Breast epithelium (tissue), 2 donors: ENCODE measurements around a stretch of chr7.

DNA sequence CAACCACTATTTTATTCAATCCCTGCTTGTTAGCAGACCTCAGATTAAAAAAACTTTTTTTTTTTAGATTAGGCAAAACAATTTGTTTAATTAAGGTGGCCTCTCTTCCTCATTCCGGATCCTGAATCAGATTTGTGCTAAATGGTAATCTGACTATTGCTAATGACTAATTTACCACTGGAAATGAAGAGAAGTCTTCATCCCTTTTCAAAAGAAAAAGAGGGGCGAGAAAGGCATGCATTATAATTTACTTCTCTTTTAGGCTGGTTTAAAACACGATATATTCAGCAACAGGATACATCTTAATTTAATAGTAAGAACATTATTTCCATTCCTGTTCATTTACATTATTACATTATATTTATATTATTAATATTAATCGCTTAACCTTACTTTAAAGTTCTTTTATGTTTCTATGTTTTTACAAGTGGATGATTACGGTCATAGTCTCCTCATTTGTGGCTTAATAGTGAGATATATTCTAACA lies 39.6 kb upstream of the DGKB start:
- PRO-cap, result no peak
- RAMPAGE, long total RNA, 2 experiments, result no peak in any of the 2 experiments

- PRO-cap, result no peak
- RAMPAGE, long total RNA, 2 experiments, result no peak in any of the 2 experiments
Measured at GRCh38 chr7:15396504-15396910, 165.3 kb downstream of the AGMO start.

DNA sequence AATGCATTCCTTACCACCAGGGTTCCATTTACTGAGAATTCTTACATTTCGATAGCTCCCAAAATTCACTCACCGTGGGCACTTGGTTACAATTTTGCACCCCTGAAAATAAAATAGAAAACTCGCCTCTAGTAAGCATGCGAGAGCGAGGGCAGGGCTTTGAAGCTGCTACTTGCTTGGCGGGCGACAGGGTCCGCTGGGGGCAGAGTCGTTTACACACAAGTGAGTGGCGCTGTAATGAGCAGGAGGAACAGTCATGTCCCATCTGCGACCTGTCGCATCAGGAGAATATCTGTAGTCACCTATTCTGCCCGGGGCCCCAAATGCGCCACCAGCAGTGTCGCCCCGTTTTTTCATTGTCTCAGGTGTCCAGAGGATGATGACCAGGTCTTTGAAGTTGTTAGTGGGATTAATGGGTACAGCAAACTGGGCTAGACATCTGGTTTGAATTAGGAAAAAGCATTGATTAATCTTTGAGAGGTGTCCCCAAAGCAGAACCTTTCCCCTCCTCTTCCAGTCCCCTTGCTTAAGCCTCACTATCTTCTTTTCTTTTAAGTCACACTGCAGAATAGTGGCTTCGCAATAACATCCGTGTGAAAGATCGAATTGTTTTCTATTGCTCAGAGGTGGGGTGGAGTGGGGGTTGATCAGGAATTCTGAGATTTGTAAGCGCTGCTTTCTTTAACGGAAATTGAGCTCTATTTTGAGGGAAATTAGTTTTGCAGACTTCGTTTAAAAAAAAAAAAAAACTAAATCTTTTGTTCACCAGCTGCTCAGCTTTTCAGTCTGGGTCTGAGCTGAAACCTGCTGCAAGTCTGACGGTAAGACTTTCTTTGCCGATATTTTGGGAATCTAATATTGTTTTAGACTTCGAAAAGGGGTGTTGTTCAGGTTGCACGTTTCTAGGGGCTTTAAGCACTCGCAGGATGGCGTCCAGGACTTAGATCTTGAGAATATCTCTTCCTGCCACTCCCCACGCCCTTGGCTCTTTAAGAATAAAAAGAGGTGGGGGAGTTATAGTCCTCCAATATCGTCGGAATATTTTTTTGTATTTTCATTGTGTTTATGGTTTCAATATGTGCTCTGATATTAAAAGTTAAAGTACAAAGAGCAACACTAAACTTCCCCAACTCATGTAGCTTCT lies 1.5 kb upstream of the MEOX2 start:
- PRO-cap, result no peak
- RAMPAGE, long total RNA, 2 experiments, result start-site peak on the plus strand in 1 of 2 experiments, centred at position 787 of the sequence, 18 reads per replicate

DNA sequence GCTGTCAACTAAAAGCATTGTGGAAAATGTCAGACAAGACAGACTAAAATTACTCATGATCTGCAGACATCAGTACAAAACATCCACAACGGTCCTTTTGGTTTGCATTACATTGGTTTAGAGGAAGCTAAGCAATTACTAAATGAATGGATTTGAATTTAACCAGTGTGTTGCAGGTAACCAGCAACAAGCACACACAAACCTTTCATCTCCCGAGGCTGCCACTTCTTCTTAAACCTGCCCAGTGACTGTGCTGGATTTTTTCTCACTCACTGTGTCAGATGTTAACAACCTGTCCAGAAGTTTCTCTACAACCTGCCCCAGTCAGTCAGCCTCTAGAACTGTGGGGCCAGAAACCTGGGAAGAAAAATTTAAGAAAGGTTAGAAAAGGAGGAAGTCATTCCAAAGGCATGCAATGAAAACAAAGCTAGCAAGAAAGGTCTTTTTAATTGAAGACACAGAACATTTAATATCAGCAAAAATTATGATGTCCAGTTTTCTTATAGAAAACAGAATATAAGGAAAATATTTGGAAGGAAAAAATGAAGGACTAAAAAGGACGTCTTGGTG lies 2.5 kb upstream of the MEOX2 start:
- PRO-cap, result no peak
- RAMPAGE, long total RNA, 2 experiments, result no peak in any of the 2 experiments

- PRO-cap, result no peak
- RAMPAGE, long total RNA, 2 experiments, result no peak in any of the 2 experiments
Measured at GRCh38 chr7:16647491-16648148, 1.6 kb downstream of the BZW2 start.

DNA sequence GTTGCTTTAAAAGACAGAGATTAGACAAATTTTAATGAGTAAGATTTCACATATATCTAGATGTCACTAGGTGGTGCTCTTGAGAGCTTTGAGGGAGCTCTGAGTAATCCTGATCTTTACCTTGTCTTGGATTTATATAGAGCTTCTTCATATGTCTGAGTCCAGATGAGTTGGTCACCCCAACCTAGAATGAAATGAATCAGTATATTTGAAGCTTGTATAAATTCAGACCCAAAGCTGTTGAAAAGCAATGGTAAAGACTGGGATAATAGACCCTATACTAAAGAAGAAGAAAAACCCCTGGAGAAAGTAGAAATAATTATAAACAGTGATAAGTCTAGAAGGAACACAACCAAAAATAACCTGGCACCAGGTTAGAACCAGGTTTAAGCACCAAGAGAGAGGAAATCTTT lies 3.6 kb downstream of the AGR2 start:
- PRO-cap, result no peak
- RAMPAGE, long total RNA, 2 experiments, result no peak in any of the 2 experiments

GRCh38 chr7:16929920-16930193 lies 48.1 kb upstream of the AGR3 start:
- PRO-cap, result no peak
- RAMPAGE, long total RNA, 2 experiments, result no peak in any of the 2 experiments

DNA sequence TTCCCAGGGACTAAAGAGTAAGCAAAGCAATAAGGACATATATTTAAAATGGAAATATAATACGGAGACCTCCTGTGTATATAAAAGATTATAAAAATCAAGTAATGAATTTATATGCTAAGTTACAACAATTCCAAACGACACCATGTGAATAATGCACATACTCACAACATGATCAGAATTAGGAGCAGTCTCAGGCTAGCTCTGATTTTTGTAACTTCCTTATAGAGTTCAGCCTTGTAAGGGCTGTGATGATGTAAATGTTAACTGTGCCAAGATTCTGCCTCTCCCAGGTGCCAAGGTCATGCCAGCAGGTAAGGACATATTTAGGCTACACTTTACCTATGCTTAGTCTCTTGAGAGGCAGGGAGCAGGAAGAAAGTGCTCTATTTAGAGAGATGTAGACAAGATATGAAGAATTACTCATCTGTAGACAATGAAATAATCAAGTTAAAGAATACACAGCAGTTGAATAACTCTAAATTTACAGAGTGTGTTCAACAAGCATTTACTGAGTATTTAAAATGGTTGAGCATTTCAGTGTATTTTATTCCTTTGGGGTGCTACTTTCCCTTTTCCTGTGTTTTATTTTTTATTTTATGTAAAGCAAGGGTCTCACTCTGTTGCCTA lies 53.6 kb upstream of the AGR3 start:
- PRO-cap, result no peak
- RAMPAGE, long total RNA, 2 experiments, result no peak in any of the 2 experiments

DNA sequence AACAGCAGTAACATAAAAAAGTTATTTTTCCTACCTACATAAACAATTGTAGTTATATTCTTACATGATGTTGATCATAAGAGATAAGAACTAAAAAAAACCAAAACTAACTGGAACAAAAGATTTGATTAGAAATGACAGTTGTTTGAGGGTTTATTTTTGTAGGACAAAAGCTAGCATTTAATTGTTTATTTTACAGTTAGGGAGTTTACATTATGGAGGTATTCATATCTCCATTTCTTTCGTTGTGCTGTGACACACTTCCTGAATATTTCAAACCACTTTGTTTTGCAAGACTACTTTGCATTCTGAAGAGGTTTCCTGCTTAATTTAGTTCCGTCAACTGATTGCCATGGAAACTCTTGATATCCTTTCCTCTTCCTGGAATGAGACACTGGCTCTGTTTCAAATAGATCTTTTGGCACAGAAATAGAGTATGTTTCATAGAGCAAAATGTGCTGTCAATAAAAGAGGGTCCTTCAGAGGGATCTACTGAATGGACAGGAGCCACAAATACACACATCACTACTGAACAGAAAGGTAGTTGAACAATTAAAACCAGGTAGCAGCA lies 159.5 kb upstream of the AGR3 start:
- PRO-cap, result no peak
- RAMPAGE, long total RNA, 2 experiments, result no peak in any of the 2 experiments

DNA sequence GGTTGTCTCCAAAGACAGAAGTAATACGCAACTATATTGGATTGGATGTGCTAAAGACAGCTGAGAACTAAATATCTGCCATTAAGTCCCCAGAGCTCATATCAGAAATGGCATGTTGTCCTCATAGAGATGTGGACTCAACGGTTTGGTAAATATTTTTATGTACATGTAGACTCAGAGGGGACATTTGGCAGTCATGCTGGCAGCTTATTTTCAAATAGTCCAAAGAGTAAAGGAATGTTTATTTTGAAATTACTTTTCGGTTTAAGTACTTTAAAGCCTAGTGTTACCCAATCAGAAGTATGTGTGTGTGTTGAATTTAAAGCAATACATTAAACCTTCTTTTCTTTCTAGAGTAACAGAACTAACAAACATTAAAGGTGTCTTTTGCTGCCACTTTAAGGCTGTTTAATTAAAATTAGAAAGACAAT lies 113.6 kb upstream of the AHR start:
- PRO-cap, result no peak
- RAMPAGE, long total RNA, 2 experiments, result no peak in any of the 2 experiments

GRCh38 chr7:17185581-17186037 lies 112.8 kb upstream of the AHR start:
- PRO-cap, result no peak
- RAMPAGE, long total RNA, 2 experiments, result no peak in any of the 2 experiments

GRCh38 chr7:17297091-17297437 lies 1.4 kb upstream of the AHR start:
- PRO-cap, result no peak
- RAMPAGE, long total RNA, 2 experiments, result no peak in any of the 2 experiments

DNA sequence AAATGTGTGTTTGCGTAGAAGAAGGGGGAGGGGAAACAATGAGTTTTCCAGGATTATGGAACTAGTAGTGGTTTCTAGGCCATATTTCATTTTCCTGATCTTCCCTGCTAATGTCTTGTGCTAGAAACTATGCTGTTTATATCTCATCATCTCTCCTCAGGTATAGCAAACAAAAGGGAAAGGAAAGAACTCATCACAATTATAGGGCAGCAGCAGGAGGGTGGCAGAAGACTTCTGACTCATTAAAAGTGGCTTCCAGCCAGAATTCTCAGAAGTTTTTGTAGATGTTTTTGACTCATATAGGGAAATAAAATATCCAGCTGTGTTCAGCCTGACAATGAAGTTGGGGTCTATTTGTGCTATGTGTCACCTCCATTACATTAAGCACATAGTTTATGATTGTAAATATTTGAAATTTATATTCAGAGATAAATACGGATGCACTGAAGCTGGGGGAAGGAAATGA lies 6.5 kb downstream of the AHR start:
- PRO-cap, result no peak
- RAMPAGE, long total RNA, 2 experiments, result no peak in any of the 2 experiments

GRCh38 chr7:17371857-17372667 lies 73.6 kb downstream of the AHR start:
- PRO-cap, result no peak
- RAMPAGE, long total RNA, 2 experiments, result no peak in any of the 2 experiments

DNA sequence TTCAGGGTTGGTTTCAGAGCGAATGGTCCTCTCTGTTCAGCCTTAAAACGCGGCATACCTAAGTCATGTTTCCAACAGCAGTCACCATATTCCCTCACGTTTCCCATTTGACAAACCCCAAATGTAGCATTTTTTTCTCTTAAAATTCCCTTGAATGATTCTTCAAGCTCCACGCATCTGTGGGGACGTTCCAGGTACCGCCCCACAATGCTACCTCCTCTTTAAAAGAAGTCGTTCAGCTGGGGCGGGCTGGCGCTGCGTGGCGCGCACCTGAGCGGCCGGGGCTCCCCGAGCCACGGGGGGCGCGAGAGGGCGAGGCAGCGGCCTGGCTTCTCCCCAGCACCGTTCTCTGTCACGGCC lies 58.4 kb upstream of the PRPS1L1 start:
- PRO-cap, result no peak
- RAMPAGE, long total RNA, 2 experiments, result no peak in any of the 2 experiments

GRCh38 chr7:18246702-18247080 lies 219.0 kb upstream of the PRPS1L1 start:
- PRO-cap, result no peak
- RAMPAGE, long total RNA, 2 experiments, result no peak in any of the 2 experiments

- PRO-cap, result no peak
- RAMPAGE, long total RNA, 2 experiments, result no peak in any of the 2 experiments
Measured at GRCh38 chr7:18584806-18585780, 89.5 kb downstream of the HDAC9 start.

GRCh38 chr7:20129842-20130500 lies 87.2 kb downstream of the MACC1 start:
- PRO-cap, result no peak
- RAMPAGE, long total RNA, 2 experiments, result no peak in any of the 2 experiments

GRCh38 chr7:20213843-20214875 lies 3.0 kb downstream of the MACC1 start:
- PRO-cap, result no peak
- RAMPAGE, long total RNA, 2 experiments, result no peak in any of the 2 experiments

DNA sequence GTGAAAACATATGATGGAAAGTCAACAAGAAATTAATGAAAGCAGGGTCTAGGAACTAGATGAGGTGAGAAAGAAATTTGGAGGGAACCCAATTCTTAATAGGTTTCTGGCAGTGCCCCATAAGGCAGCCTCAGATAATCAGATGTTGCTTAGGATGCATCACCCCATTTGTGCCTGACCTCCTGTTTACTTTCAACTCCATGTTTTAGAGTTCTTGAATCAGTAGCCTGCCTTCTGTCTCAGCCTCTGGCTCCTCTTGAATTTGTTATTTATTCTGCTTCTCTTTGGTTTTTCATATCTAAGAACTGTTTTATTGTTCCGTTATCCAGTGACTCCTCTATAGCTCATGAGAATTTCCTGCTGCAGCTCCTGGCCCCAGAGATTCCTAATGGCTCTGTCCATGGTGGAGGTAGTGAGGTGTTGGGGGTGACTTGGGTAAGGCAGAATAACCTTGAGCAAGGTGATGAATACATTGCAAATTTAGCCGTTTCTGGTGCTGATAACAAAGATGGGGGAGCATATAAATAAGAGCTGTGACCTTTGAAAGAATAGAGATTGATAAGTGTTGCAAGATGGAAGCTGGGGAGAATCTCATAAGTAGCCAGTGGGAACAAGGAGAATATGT lies 17.6 kb downstream of the ITGB8 start:
- PRO-cap, result no peak
- RAMPAGE, long total RNA, 2 experiments, result no peak in any of the 2 experiments